Paraaortic lymph node (tissue), 1 donor: ENCODE measurements around the genes ARID3C, IL11RA and CD72.

DNA sequence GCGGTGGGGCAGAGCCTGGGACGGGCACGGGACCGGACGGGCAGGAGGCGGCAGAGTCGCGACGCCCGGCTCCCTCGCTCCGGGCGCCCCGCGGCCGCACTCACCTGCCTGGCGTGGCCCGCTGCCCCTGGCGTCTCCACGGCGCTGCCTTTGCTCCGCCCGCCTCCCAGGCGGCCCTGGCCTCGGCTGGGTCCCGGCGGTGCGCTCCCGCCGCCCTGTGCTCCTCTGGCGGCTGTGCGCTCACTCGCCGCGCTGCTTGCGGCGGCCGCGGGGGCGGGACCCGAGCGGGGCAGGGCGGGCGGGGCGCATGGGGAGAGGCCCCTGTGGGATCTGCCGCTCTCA lies at the start of gene ARID3C:
TSS of gene ARID3C (minus strand) at position 254 of the 342 bp plus-strand sequence.
- PRO-cap = unidirectional peak, minus-strand start at position 227 of the sequence

DNA sequence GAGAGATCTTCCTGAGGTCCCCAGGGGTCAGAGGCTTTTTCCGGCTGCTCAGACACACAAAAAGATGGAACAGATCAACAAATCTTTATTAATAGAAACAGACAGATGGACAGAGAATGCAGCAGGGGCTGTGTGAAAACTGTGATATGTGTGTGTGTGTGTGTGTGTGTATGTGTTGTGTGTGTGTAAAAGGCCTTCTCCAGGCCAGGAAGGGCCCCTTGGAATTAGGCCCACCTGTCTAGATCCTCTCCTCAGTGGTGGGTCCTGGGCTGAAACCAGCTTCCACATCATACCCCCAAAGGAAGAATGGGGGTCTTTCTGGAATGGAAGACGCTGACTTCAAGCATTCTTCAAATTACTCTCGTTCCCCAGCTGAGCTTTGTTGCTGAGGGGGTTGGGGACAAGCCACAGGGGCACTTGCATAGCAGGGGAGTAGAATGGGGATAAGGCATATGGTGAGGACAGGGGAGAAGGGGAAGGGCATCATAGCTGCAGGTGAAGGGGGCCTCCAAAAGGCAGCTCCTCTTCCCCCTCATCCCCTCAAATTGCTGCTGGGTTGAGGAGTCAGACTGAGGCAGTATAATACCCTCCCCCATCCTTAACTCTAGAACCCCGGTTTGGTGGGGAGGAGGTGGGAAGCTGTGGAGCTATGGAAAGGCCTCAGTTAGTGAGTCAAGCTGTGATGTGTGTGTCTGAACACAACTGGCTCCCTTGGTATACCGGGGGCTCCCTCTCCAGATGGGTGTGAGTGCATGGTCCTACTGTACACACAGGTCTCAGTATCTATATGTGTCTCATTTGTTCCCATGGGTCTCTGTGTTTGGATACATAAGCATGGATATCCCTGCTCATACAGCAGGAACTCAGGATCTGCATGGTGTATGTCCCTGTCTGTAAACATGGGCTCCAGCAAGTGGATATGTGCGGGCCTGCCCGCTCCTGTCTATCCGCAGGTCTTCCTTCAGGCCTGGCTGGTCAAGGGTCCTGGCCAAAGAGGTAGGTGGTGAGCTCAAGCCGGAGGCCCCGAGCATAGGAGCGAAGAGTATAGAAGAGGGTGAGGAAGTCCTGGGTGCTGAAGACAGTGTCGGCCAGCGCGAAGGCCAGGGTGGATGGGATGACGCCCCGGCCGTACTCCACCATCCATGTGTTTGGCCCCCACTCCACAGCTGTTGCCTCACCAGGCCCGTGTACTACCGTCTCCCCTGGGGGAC lies 2.5 kb downstream of the SIGMAR1 start:
- PRO-cap = no peak

- PRO-cap = bidirectional peak, plus-strand start at chr9:34652185, minus-strand start at chr9:34651985
These were observed at the start of gene IL11RA for GRCh38 chr9:34651261-34652579. IL11RA (plus strand) TSS chr9:34652185.

GRCh38 chr9:34809407-34810135 lies 80.3 kb upstream of the FAM205A start:
- PRO-cap = no peak

DNA sequence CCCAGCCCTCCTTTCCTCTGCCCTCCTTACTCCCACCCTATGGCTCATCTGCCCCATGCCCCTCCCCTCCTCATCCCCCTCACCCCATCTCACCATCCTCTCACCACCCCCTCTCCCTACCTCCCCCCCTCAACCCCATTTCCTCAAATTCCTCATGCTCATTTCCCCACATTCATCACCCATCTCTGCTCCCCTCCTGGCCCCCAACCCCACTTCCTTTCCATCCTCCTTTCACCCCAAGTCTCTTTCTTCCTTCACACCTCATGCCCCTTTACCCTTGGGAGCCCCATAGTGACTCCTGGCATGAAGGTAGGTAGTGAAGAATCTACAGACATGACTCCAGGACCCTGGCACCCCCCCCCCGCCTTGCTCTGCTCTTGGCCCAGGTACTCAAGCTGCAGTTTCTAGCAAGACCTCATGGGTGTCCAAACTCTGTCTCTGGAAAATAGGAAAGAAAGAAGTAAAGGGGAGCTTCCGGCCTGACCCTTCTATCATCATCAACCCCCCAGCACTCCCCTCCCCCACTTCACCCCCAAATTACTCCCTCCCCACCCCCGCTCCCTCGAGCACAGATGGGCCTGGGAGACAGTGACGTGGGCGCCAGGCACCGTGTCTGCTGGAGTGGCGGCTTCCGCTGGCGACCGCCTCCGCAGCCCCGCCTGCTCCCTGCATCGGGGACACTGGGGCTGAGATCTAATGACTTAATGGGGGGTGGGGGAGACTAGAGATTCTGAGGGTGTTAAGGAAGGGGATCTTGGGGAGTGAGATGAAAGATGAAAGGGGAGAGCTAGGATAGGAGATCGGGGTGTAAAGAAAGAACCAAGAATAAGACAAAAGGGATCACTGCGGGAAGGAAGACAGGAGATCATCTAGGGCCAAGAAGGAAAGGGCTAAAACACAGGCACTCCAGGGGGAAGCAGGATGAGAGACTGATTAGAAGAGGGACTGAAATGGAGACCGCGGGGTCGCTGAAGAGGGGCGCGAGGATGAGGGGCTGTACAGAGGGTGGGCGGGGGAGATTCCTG lies 1.3 kb upstream of the DNAJB5 start:
- PRO-cap = no peak

- PRO-cap = no peak
These were observed 1.9 kb downstream of the DNAJB5 start for GRCh38 chr9:34991015-34992231.

DNA sequence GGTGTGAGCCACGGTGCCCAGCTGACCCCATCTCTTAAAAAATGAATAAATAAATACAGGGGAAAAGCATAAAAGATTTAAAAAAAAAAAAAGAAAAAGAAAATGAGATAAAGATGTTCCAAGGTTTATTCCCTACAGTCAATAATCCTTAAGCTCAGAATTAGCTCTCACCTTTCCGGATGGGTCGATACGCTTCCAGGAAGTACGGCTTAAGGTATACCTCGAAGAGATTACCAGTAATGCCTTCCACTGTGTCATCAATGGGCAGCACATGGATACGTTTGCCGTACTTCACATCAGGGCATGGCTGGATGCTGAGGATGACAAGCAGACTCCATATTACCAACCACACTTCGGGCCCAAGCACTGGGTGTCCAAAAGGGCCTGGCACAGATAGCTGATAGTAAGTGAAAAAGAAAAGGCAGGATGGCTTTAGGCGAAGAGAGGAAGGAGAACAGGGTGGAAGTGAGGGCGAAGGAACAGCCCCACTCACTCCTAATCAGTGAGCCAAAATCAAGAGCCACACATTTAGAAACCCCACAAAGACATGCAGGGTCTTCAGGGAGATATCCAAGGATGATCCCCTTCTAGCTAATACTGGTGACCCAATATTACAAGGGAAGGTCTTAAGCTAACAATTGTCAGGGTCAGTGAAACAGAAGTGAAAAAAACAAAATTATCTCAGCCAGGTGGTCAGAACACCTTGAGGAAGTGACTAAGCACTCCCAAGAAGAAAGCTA lies 5.8 kb downstream of the VCP start:
- PRO-cap = no peak

GRCh38 chr9:35096828-35097061 lies 354 bp upstream of the PIGO start:
- PRO-cap = no peak

- PRO-cap = no peak
These were observed 888 bp downstream of the STOML2 start for GRCh38 chr9:35102037-35102448.

DNA sequence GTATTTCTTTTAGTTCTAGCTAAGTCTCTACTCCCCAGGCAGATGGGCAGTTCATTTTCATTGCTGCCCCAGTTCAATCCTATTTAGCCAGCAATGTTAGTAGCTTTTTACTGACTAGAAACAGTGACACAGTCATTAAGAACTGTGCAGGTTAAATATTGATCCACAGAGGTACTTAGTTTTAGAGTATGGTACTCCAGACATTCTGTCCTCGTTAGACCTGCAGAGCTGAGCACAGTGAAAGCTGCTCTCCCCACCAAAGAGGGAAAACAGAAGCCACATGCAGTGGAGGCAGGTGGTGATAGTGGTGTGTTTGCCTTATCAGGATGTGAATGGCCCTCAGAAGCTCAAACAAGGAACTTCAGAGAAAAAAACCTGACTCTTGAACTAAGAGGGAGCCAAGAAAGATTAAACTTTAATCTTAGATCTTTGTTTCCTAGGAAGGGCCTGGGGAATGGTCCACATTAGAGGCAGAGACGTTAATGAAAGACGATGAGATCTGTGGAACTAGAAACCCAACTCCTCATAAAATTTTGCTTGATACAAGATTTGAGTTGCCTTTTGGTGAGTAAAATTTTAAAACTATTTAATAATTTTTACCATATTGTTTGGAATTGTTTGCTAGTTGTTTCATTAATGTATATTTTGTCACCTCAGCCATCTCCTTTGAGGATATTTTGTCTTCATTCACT lies 75.6 kb downstream of the UNC13B start:
- PRO-cap = no peak

DNA sequence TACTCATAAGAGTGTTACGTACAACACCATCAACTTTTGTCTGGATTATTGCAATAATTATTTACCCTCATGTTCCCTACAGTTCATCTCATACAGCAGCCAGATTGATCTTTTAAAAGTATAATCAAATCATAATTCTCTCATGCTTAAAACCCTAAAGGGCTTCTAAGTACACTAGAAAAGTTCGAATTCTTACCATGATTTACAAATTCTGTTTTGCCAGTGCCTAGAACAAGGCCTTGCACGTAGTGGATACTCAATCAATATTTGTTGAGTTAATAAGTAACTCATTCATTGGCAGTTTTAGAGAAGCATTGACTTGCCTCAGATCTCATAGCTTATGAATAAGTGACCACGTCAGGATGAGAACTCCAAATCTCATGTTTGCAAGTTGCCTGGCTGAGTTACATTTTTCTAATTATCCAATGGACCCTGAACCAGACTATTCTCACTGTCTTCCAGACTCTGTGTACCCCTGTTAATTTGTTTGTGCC lies 96.1 kb downstream of the UNC13B start:
- PRO-cap = no peak

GRCh38 chr9:35398680-35399350 lies 91.1 kb upstream of the RUSC2 start:
- PRO-cap = no peak

DNA sequence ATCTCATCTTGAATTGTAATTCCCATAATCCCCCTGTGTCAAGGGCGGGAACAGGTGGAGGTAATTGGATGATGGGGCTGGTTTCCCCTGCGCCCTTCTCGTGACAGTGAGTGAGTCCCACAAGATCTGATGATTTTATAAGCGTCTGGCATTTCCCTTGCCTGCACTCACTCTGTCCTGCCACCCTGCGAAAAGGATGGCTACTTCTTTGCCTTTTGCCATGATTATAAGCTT lies 902 bp upstream of the RUSC2 start:
- PRO-cap = no peak

DNA sequence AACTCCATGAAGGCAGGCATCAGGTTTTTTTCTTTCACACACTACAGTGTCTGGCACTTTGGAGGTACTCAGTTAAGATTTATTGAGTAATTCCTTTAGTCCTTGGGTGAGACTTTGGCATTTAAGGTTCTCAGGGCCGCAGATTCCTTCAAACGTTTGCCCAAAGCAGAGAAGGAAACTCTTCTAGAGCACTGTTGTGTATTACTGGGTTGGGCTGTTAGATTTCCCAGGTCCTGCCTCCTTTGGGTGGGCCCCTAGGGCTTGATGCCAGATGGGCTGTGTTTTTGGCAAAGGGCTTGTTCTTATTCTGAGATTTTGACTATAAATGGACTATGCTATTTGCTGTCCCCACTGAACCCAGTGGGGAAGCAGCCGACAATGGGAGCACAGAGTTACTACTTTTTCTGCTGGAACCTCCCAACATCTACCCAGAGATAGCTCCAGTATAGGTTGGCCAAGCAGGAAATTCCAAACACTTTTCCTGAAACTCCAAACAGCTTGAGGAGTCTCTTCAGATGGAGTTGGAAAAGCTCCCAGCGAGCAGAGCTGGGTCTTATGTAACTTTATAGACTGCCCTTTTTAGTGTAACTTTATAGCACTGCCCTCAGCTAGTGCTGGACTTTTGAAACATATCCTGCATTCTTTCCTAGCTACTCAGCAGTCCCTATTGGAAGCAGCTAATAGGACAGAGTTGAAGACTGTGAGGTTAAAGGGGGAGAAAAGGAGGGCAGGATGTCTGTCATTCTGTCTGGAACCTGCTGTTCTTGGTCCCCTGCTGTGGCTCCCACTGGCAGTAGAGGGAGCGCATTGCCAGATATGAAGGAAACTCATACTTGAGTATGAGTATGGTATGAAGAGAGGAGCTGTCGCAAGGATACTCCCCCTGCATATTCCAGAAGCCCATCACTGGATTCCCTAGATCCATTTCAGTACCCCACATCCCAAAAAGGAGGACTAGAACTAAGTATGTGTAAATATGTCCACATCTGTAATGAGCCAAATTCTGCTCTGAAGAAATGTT lies 21.0 kb downstream of the RUSC2 start:
- PRO-cap = bidirectional peak, plus-strand start at position 354 of the sequence, minus-strand start at position 216 of the sequence; unidirectional peak, plus-strand start at position 709 of the sequence

DNA sequence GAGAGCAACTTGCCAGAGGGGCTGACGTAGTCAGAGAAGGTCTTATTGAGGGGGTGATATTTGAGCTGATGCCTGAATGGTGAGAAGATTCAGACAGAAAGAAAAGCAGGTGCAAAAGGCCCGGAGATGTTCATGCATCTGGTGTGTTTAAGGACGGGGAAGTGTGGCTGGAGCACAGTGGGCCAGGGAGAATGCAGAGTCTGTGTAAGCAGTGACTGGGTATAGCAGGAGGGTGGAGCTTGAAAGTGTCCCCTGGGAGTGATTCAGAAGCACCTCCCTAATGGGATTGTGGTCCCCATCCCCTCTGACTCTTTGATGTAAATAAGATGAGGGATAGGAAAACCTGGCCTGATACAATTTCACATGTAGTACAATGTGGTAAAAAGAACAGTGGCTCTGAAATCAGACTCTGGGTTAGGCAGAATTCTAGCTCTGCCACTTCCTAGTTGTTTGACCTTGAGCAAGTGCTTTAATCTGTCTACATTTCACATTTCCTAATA lies 10.1 kb downstream of the FAM166B start:
- PRO-cap = unidirectional peak, minus-strand start at position 193 of the sequence

GRCh38 chr9:35604104-35604990 lies 715 bp upstream of the TESK1 start:
- PRO-cap = bidirectional peak, plus-strand start at chr9:35604420, minus-strand start at chr9:35604047; unidirectional peak, plus-strand start at chr9:35604731

- PRO-cap = bidirectional peak, plus-strand start at chr9:35618479, minus-strand start at chr9:35618373
These were observed at the start of gene CD72 for GRCh38 chr9:35618217-35618753. CD72 (minus strand) TSS chr9:35618413.

- PRO-cap = no peak
These were observed 1.1 kb upstream of the CCDC107 start for GRCh38 chr9:35656686-35657640.

DNA sequence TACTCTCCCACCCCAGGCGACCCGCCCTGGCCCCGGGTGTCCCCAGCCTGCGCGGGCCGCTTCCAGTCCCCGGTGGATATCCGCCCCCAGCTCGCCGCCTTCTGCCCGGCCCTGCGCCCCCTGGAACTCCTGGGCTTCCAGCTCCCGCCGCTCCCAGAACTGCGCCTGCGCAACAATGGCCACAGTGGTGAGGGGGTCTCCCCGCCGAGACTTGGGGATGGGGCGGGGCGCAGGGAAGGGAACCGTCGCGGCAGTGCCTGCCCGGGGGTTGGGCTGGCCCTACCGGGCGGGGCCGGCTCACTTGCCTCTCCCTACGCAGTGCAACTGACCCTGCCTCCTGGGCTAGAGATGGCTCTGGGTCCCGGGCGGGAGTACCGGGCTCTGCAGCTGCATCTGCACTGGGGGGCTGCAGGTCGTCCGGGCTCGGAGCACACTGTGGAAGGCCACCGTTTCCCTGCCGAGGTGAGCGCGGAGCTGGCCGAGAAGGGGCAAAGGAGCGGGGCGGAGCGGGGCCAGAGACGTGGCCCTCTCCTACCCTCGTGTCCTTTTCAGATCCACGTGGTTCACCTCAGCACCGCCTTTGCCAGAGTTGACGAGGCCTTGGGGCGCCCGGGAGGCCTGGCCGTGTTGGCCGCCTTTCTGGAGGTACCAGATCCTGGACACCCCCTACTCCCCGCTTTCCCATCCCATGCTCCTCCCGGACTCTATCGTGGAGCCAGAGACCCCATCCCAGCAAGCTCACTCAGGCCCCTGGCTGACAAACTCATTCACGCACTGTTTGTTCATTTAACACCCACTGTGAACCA lies 2.2 kb downstream of the CA9 start:
- PRO-cap = no peak

- PRO-cap = no peak
These were observed 8.5 kb upstream of the TPM2 start for GRCh38 chr9:35697885-35698989.